Heart (tissue), 3 donors: Measurements from ENCODE around the genes ACKR1, SLAMF8 and SLAMF1.

DNA sequence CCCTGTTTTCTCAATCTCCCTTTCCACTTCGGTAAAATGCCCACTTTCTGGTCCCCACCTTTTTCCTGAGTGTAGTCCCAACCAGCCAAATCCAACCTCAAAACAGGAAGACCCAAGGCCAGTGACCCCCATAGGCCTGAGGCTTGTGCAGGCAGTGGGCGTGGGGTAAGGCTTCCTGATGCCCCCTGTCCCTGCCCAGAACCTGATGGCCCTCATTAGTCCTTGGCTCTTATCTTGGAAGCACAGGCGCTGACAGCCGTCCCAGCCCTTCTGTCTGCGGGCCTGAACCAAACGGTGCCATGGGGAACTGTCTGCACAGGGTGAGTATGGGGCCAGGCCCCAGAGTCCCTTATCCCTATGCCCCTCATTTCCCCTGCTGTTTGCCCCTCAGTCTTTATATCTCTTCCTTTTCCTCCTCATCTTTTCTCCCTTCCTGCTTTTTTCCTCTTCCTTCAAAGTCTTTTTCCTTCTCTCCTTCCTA is at the start of gene ACKR1:
ACKR1 (plus strand) TSS at position 215 of the 481 bp plus-strand sequence.
- RAMPAGE, long total RNA, 2 experiments = start-site peak on the plus strand in 1 of 2 experiments, centred at positions 133 to 237 of the sequence, 14 to 93 reads per replicate

DNA sequence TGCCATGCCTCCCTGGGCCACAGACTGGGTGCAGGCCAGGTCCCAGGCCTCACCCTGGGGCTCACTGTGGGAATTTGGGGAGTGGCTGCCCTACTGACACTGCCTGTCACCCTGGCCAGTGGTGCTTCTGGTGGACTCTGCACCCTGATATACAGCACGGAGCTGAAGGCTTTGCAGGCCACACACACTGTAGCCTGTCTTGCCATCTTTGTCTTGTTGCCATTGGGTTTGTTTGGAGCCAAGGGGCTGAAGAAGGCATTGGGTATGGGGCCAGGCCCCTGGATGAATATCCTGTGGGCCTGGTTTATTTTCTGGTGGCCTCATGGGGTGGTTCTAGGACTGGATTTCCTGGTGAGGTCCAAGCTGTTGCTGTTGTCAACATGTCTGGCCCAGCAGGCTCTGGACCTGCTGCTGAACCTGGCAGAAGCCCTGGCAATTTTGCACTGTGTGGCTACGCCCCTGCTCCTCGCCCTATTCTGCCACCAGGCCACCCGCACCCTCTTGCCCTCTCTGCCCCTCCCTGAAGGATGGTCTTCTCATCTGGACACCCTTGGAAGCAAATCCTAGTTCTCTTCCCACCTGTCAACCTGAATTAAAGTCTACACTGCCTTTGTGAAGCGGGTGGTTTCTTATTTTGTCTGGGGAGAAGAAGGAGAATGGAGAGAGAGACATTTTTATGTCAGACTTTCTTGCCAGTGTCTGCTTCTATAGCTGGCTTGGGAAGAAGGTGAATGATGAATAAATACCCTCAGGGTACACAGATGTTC is 1.4 kb downstream of the ACKR1 start:
- RAMPAGE, long total RNA, 2 experiments = no peak in any of the 2 experiments

DNA sequence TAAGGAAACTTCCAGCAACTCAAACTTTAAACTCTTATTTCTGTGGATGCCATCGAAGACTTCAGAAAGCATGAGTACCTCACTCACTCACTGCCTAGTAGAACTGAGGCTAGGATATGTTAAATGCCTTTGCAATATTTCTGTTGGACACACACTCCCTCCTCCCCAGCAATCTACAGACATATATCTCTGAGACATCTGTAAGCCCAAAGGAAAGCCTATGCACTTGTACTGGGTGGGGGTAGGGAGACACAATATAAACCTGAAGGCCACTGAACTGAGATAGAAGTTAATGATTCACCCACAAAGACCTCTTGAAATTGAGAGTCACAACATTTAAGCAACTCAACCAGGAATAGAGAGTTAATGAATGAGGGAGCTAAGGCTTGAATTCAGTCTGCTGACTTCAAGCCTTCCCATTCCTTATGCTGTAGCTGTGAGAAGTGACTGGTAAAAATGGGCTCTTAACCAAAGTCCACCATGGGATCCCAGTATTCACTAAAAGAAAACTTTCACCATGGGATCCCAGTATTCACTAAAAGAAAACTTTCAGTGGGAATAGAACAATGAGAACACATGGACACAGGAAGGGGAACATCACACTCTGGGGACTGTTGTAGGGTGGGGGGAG is 5.0 kb downstream of the OR10J1 start:
- RAMPAGE, long total RNA, 2 experiments = no peak in any of the 2 experiments

GRCh38 chr1:159556730-159557127 is 20.9 kb upstream of the OR10J5 start:
- RAMPAGE, long total RNA, 2 experiments = no peak in any of the 2 experiments

- RAMPAGE, long total RNA, 2 experiments = no peak in any of the 2 experiments
These were observed 6.3 kb upstream of the APCS start for GRCh38 chr1:159581218-159581753.

- RAMPAGE, long total RNA, 2 experiments = no peak in any of the 2 experiments
These were observed 1.1 kb downstream of the CRP start for GRCh38 chr1:159713257-159713752.

DNA sequence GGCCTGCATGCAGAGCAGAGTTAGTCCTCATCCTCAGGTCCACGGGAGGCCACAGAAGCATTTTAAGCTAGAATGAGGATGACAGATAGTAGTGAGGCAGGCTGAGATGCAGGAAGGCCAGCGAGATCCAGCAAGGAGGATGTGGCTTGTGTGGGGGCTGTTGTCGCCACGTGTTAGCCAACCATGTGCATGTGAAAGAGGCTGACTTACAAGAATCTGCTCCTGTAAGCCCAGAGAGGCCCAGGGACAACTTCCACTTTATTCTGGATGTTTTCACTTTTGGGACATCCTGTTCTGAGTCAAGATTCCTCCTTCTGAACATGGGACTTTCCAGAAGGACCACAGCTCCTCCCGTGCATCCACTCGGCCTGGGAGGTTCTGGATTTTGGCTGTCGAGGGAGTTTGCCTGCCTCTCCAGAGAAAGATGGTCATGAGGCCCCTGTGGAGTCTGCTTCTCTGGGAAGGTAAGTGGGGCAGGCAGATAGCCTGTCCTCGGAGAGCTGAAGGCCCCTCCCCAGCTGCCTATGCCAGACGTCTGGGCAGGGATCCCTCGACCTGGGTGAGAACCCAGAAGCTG is at the start of gene SLAMF8:
SLAMF8 (plus strand) TSS at position 399 of the 577 bp plus-strand sequence.
- RAMPAGE, long total RNA, 2 experiments = no peak in any of the 2 experiments

GRCh38 chr1:159913586-159914531 is 11.4 kb downstream of the TAGLN2 start:
- RAMPAGE, long total RNA, 2 experiments = no peak in any of the 2 experiments

GRCh38 chr1:160117538-160118210 is 2.1 kb downstream of the ATP1A2 start:
- RAMPAGE, long total RNA, 2 experiments = no peak in any of the 2 experiments

- RAMPAGE, long total RNA, 2 experiments = no peak in any of the 2 experiments
These were observed 18.6 kb downstream of the DCAF8 start for GRCh38 chr1:160243740-160244175.

- RAMPAGE, long total RNA, 2 experiments = no peak in any of the 2 experiments
These were observed 3.7 kb downstream of the NCSTN start for GRCh38 chr1:160346956-160347290.

- RAMPAGE, long total RNA, 2 experiments = no peak in any of the 2 experiments
These were observed 694 bp upstream of the VANGL2 start for GRCh38 chr1:160399515-160400224.

DNA sequence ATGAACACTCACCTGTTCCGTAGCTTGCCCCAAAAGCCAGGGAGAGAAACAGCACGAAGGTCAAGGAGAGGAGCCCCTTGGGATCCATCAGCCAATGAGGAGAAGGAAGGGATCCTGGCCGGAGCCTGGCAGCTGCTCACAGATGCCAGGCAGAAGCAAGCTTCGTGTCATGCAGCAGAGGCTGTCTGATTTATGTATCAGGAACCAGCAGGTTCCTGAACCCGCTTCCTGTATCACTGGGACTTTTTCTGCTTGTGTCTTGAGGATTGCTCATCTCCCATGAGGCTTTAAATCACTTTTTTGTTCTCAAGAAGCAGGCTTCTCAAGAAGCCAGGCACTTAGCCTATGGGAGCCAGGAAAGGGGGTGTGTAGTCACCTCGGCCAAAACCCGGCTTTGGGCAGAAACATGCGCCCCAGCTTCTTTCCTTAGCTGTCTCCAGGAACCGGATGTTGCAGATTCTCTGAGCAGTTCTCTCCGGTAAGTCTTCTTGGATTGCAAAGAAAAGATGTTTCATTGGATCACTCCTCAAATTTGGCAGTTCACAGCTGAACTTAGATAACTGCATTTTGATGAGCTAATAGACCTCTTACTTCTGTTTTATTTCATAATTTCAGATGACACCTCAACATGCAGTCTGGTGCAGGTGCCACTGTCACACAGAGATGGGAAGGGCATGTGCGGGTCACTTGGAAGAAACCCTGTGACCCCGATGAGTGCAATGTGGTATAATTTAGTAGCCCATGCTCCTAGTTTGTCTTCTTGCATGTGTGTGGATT is at the start of gene SLAMF1:
SLAMF1 (minus strand) TSS at position 187 of the 777 bp plus-strand sequence.
- RAMPAGE, long total RNA, 2 experiments = start-site peak on the minus strand in 1 of 2 experiments, centred at position 172 of the sequence, 8 reads per replicate

DNA sequence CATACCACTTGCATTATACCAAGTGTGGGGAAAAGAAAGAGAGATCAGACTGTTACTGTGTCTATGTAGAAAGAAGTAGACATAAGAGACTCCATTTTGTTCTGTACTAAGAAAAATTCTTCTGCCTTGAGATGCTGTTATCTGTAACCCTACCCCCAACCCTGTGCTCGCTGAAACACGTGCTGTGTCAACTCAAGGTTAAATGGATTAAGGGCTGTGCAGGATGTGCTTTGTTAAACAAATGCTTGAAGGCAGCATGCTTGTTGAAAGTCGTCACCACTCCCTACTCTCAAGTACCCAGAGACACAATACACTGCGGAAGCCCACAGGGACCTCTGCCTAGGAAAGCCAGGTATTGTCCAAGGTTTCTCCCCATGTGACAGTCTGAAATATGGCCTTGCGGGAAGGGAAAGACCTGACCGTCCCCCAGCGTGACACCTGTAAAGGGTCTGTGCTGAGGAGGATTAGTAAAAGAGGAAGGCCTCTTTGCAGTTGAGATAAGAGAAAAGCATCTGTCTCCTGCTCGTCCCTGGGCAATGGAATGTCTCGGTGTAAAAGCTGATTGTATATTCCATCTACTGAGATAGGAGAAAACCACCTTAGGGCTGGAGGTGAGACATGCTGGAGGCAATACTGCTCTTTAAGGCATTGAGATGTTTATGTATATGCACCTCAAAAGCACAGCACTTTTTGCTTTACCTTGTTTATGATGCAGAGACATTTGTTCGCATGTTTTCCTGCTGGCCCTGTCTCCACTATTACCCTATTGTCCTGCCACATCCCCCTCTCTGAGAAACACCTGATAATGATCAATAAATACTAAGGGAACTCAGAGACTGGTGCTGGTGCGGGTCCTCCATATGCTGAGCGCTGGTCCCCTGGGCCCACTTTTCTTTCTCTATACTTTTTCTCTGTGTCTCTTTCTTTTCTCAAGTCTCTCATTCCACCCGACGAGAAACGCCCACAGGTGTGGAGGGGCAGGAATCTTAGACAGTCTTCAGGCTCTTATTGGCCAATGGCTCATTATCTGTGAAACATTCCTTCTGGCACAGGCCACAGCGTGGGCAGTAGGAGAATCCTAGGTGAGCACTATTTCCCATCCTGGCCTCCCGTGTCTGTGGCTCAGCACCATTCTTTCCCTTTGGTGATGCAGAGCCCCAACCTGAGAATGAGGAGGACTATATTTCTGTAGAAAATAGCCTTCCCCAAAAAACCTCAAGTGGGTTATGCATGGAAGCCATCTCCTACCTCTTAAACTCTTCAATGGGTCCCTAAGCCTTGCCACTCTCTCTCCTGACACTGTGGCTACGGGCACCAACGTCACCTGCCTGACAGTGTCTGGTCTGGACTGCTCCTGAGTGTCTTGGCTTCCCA is 5.8 kb upstream of the SLAMF1 start:
- RAMPAGE, long total RNA, 2 experiments = no peak in any of the 2 experiments

DNA sequence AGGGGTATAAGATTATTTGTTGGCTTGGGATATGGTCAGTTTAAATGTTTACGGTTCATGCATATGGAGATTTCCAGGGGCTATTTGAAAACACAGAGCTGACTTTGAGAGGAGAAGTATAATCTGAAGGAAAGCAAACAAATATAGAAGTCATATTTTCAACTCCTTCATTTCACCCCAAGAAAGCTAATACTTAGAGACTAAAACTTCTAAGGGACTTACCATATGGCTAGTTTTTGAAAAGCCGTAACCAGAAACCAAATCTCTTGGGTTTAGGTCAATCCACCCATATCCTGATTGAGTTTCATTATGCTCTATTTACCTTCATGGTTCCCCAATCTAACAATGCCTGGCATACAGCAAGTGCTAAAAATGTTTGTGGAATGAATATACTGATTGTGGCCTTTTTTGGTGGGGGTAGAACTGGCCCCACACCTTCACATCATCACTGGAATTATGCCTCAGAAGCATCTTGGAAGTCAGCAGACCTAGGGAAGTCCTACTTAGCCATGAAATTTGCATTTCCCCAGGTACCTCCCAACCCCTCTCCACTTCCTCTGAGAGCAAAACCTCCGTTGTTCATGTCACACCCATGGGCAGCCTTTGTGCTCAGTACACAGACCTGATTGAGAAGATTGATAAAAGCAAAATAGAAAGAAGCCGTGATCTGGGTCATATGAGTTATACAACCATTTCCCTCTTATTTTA is 17.7 kb upstream of the SLAMF1 start:
- RAMPAGE, long total RNA, 2 experiments = no peak in any of the 2 experiments

DNA sequence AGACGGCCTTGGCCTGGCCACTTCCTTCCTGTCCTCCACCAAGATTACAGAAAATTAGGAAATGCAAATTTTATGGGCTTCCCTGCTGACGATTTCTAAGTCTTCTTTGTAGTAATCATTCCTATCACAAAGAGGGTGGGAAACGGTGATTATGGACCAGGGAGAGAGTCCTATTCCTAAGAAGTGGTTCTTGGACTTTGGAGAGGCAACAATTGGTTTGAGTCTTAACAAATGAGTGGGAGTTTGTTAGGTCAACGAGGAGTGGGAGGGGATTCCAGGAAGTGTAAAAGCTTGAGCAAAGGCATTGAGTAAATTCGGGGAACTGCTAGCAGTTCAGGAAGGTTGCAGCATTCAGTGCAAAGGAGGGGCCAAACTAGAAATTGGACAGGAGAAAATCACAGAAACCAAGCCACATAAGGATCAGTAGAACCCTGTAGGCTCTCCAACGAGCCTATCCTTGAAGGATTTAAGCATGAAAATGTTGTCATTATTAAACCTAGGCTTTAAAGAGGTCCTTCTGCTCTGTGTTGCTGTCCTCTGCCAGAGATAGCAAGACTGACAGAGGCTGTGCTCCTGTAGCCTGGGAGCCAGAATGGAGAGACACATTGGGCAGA is 18.9 kb upstream of the SLAMF1 start:
- RAMPAGE, long total RNA, 2 experiments = no peak in any of the 2 experiments

DNA sequence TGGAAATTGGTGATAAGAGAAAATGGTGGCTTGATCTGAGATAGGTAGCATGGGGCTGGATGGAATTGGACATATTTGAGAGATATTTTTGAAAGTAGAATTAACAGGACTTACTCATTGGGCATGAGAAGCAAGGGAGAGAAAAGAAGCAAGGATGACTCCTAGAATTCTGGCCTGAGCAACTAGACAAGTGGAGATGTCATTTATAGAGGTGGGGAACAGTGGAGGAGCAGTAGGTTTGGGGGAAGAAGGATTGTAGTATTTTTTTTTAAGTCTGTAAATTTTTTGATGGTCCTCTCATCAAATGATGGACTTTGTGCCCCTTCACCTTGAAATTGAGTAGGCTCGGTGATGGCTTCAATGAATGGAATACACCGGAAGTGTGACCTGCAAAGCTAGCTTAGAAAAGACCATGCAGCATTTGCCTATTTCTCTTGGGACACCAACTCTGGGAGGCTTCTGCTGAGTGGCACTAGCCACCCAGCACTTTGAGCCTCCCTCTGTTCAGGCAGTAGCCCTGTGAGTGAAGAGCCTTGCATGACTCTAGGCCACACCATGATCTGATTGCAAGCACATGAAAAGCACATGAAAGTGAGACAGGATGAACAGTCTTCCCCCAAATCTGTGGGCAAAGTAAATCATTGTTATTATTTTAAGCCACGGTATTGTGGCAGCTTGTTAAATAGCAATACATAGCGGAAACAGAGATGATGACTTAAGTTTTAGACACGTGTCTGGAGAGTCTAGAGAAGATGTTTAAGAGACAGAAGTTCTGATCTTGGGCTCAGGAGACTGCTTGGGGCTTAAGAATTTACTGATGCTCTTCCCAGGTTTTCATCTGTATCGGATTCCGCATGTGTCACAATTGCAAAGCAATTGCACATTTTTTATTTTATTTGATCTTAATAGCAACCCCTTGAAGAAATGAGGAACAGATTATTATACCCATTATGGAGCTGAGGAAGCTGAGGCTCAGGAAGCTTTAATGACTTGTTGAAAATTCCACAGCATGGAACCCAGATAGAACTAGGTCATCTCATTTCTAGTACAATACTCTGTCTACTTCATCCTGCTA is 2.8 kb downstream of the CD48 start:
- RAMPAGE, long total RNA, 2 experiments = no peak in any of the 2 experiments

DNA sequence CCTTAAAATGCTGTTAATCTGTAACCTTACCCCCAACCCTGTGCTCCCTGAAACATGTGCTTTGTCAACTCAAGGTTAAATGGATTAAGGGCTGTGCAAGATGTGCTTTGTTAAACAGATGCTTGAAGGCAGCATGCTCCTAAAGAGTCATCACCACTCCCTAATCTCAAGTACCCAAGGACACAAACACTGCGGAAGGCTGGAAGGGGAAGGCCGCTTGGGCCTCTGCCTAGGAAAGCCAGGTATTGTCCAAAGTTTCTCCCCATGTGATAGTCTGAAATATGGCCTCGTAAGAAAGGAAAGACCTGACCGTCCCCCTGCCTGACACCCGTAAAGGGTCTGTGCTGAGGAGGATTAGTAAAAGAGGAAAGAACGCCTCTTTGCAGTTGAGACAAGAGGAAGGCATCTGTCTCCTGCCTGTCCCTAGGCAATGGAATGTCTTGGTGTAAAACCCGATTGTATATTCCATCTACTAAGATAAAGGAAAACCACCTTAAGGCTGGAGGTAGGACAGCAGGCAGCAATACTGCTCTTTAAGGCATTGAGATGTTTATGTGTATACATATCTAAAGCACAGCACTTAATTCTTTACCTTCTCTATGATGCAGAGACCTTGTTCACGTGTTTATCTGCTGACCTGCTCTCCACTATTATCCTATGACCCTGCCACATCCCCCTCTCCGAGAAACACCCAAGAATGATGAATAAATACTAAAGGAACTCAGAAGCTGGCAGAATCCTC is 28.4 kb upstream of the ITLN1 start:
- RAMPAGE, long total RNA, 2 experiments = no peak in any of the 2 experiments

GRCh38 chr1:161088597-161088964 is 777 bp downstream of the NECTIN4 start:
- RAMPAGE, long total RNA, 2 experiments = no peak in any of the 2 experiments

- RAMPAGE, long total RNA, 2 experiments = no peak in any of the 2 experiments
These were observed 628 bp upstream of the DEDD start for GRCh38 chr1:161133190-161133400.